Epithelial cell of prostate (primary cell): ENCODE data around the gene RFTN2.

DNA sequence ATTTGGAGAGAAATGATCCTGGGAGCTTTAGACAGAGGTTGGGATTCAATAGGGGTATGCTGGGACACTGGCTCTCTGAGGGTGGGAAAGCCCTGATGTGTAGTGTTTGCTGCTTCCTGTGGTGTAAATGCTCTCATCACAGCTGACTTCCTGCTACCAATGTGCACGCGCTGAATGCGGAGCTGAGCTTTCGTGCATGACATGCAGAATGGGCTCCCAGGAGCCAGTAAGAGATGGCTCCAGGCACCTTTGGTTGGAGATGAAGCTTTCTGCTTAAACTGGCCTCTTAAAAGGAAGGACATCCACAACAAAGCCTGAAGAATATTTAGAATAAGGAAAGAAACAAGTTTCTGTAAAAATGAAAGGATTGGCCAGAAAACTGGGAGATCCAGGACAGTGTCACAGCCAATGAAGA is 177.9 kb downstream of the HECW2 start:
- RRBS, result no CpG with 5 or more reads among the region's 4 CpGs

GRCh38 chr2:196633380-196633857 is 6.1 kb upstream of the CCDC150 start:
- RRBS, result no CpG with 5 or more reads among the region's 8 CpGs

DNA sequence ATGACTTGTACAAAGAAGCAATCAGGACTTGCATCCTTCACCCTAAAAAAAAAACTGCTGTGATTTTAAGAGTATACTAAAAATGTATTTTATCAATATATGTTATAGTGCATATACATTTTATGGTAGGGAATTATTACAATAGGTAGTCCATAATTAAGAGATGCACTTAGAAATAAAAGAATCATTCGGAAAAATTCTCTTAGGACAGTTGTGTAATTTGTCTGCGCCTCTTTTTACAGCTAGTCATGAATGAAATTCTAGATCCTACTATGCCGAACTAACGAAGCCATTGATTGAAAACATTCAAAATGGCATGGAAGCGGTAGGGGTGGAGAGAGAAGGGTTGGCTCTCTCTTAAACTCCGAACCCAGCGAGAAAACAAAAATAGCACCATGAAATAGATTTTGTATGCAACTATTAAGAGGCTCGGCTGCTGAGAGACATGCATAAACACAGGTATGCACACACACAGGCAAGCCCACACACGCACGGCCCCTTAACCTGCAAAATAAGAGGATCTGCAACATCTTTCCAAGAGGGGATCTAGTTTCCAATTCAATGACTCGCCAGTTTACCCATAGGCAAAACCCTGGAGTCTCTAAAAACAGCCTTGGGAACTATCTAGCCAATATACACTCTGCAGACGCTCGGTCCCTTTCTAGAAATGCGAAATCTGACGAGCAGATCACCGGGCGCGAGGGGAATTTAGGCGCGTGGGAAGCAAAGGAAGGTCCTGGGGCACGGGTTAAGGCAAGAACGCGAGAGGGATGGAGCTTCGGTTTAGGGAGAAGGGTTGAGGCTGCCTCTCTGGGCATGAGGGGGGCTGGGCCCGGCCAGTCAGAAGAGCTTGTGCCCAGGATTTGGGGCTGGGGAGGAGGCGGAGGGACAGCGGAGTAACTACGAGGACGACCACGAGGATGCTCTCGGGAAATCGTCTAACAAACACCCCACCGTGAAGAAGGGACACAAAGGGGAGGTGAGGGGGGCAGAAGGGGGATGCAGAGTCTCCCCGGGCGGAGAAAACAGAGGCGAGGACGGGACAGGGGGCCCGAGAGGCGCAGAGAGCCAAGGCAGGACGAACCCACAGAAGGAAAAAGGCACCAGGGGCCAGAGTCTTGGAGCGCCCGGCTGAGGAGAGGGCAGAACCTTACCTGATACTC is 810 bp downstream of the PGAP1 start:
- RRBS, result 1% methylated on average over 6 of the region's 42 CpGs

GRCh38 chr2:196988836-196989534 is 62.5 kb upstream of the PGAP1 start:
- RRBS, result no CpG with 5 or more reads among the region's 4 CpGs

DNA sequence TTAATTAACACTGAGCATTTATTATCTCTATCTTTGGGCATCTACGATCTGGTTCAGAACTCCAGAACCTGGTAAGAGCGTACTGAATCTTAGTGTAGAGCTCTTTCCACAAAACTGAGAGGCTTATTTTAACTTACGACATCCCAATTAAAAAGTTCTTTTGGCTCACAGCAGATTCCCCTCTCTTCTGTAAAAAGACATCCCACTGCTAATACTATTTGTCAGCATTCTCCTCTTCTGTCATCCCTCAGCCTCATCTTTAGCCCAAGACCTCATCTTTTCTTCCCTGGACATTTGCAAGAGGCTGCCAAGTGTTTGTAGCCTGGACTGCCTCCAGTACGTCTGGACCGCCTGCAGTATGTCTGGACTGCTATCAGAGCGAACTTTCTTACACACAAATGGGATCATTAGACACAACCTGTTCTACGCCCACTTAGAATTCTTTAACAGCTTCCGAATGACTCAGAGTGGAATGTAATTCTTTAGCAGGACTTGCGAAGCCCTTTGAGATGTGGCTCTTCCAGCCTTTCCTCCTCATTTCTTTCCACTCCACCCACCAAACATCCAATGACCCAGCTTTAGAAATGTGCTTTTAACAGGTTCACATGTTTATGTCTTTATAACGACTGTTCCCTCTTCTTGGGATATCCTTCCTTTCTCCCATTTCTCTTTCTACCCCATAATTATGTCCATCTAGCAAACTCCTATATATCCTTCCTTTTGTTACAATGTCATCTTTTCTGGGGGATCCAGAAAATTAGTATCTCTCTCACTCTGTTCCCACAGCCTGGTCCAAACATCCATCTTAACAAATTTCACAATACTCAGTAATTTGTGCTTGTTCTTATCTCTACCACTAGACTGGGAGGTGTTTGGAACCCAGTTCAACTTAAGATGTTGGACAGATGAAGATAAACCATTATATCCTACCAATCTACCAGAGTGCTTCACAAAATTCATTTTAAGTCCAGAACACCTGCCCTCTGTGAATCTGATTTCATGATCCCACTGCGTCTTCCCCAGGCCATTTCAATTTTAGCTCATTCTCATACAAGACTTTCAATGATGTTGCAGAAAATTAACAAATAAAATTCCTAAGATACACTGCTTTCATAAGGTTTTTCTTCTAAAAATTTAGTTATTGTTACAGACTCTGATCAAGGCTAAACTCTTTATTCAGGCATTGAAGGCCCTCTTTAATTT is 171.3 kb upstream of the PGAP1 start:
- RRBS, result no CpG with 5 or more reads among the region's 11 CpGs

DNA sequence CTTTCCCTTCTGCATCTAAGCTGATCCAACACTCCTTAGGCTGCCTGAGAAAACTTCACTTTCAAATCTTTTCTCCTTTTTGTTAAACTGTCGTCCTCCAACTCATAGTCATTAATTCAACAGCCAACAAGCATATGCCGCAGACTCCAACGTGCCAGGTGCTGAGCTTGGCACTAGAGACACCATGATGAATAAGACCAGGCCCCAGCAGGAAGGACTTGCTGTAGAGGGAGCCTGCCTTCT is 51.1 kb downstream of the ANKRD44 start:
- RRBS, result no CpG with 5 or more reads among the region's 3 CpGs

- RRBS, result no CpG with 5 or more reads among the region's 11 CpGs
Observed at GRCh38 chr2:197279711-197280571, 30.6 kb downstream of the ANKRD44 start.

GRCh38 chr2:197305916-197306435 is 4.6 kb downstream of the ANKRD44 start:
- RRBS, result no CpG with 5 or more reads among the region's 6 CpGs

DNA sequence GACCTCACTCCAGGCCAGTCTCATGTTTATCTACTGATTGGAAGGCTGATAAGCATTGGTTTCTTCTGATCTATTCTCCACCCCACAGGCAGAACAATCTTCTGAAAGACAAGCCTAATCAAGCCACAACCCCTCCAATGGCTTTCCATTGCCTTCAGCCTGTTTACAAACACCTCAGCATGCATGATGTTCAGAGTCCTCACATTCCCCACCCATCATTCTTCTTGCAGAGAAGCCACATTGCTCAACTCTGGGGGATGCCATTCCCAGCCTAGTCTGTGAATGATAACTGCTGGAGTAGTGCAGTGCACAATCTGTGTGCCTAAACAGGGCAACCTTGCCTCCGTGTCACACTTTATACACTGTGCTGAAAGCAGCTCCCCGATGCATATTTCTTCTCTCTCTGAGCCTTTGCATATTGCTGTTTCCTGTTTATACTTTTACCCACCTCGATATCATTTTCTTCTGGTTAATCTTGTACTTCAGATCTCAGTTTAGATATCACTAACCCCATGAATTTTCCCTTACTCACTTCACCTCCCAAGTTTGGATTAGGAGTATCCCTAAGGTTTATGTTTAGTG is 12.8 kb upstream of the ANKRD44 start:
- RRBS, result no CpG with 5 or more reads among the region's 3 CpGs

DNA sequence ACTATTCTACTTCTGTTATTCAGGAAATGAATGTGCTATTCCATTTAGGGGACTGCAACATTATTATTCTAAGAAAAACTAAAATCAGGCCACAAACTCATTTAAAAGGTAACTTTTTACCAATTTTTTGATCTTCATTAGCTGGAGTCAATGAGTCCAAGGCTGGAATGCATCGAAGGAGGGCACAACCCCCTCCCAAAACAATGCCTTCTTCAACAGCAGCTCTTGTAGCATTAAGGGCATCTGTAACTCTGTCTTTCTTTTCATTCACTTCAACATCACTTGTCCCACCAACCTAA is 11.5 kb downstream of the HSPD1 start:
- RRBS, result no CpG with 5 or more reads among the region's 1 CpG

DNA sequence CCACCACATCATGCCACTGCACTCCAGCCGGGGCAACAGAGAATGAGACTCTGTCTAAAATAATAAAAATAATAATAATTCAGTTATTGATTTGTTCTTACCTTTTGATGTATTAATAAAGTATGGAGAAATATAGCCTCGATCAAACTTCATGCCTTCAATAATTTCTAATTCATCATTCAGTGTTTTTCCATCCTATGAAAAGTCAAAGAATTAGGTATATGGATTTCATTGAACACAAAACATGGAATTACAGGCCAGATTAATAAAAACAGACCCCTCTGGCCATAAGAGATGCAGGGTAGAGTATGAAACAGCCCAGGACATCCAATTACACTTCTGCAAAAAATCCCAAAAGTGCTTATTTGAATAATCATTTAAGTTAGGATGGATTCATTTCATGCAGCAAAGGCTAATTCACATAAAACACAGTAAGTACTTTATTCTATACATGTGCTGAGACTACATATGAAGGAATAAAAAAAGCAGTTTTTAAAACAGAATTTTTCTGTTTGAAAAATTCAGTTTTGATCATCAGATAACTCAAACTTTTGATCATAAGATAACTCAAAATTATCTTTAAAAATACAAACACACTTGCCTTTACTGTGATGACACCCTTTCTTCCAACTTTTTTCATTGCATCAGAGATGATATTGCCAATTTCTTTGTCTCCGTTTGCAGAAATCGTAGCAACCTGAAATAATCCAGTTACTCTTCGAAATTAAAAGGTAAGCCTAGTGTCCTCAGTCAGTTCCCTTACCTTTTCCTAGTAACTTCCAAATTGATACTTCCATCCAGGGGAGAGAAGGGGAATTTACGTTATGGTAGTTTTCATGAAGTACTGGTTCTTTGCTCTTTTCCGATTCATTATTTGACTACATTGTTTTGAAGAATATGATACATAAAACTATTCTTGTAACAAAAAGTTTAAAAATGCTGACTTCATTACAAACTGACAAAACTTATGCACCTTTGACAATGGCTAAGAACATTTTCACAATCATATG is 5.3 kb downstream of the HSPD1 start:
- RRBS, result 98% methylated on average over 1 of the region's 7 CpGs

- RRBS, result no CpG with 5 or more reads among the region's 6 CpGs
Observed at GRCh38 chr2:197599351-197599658, 76.1 kb downstream of the RFTN2 start.

- RRBS, result no CpG with 5 or more reads among the region's 2 CpGs
Observed at GRCh38 chr2:197674378-197674824, 986 bp downstream of the RFTN2 start.

GRCh38 chr2:197675116-197676266 is at the start of gene RFTN2:
Gene RFTN2 (minus strand): TSS chr2:197675587.
- RRBS, result no CpG with 5 or more reads among the region's 11 CpGs

DNA sequence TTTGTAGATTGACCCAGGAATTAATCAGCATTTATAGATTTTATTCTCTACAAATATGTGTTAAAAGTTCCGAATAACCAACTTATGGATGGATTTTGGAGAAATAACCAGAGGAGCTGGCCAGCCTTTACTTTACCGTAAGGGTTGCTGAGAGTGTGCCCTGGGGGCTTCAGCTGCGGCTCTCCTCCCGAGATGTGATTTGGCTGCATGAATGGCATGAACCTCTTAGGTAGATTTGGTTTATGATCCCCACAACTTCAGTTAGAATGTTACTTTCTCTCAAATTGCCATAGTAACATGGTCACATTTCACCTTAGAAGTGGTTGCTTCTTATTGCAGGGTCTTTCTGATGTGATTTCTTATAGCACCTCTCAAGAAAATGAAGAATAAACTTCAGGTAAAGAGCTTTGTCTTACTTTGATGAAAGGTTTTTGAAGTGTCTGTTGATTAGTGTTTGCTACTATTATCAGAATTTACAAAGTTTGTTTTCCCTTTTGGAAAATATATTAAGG is 5.6 kb downstream of the PLCL1 start:
- RRBS, result no CpG with 5 or more reads among the region's 4 CpGs

DNA sequence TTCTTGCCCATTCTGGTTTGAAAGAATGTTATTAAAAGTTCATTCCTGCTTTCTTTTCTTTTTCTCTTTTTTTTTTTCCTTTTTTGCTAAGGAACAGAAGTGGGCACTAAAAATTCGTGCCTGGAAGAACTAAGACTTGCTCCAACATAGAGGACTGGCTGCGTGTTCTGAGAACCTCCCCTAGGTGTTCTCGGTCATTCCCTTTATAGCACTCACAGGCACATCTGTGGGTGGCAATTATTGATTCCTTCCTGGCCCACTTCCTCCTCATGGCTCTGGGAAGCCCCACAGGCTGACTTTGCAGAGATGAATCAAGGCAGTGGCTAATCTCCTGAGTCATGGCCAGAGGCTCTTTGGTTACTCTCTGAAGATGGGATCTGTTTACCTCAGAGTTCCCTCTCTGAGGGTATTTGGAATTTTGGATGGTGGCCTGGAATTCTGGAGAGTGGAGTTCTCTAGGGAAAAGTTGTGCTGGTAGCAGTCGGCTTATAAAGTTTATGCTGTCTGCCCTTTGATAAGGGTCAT is 104.9 kb downstream of the PLCL1 start:
- RRBS, result no CpG with 5 or more reads among the region's 4 CpGs

- RRBS, result no CpG with 5 or more reads among the region's 1 CpG
Observed at GRCh38 chr2:198313168-198313403, 508.7 kb downstream of the PLCL1 start.

GRCh38 chr2:198490679-198491279 is 686.4 kb downstream of the PLCL1 start:
- RRBS, result no CpG with 5 or more reads among the region's 2 CpGs

DNA sequence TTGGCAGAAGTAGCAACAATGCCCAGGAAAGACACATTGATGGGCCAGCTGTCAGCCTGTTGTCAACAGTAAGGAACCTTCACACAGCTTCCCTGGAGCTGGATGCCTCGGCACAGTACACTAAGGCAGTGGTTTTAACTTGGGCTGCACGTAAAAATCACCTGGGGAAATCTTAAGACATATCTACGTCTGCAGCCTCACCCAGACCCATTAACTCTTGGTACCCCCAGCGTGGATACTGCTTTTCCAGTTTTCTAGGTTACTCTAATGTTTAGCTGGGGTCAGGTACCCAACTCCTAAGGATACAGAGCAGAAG is 679.8 kb downstream of the SATB2 start:
- RRBS, result no CpG with 5 or more reads among the region's 4 CpGs

DNA sequence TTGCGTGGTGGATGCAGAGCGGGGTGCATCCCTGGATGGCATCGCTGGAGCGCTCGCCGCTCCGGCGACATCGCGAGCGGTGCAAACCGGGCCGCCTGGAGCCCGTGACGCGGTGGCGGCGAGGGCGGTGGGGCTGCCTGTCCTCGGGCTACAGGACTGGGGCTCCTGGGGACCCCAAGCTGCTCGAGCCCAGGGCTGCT is 1.2 kb upstream of the SATB2 start:
- RRBS, result 0% methylated on average over 6 of the region's 21 CpGs